Pericardium fibroblast (primary cell): ENCODE measurements around a stretch of chr13.

DNA sequence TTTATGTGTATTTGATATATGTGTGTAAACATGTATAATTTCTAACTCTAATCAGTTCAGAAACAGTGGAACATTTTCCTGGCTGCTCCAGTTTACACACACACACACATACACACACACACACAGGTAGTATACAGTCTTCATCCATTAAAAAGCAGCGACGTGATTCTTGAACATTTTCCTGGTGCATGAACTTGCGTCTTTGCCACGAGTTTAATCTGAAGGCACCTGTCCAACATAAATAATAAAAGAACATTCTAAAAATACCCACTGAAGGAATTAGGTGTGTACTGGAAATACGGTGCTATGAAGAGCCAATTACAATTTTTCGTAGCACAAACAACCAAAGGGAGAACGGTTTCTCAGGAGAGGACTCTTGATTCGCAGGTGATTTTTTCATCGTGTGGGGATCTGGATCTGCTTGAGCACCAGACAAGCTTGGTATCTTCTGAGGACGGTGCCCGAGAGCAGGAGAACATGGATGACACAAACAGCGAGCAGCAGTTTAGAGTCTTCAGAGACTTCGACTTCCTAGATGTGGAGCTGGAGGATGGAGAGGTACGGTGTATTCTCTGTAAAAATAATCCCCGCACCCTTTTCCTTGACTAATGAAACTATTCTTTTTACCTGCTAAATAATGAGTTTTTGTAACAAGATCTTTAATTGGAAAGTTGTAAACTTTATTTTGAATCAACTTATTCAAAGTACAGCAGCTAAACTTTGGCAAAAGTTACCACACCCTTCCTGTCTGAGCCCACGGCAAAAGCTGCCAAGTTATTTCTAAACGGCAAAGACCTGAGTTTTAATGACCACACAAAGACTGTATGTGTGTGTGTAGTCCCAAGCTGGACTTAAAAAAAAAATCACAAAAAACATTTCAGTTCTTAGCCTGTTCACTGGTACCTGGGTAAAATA is 61.1 kb downstream of the ZAR1L start:
- RAMPAGE, long total RNA = no peak

DNA sequence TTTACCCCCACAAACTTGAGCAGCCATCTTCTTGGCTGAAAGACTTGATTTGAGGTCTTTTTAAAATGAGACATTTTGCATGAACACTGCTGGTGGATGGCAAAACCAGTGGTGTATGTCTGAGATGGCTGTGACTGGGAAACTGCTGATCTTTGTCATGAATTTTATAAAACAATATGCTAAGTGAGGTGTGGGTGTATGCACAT is 52.6 kb downstream of the ZAR1L start:
- RAMPAGE, long total RNA = no peak

- RAMPAGE, long total RNA = no peak
Measured at GRCh38 chr13:32315665-32316565, 607 bp downstream of the BRCA2 start.

- RAMPAGE, long total RNA = no peak
Measured at GRCh38 chr13:32414416-32415016, 13.4 kb downstream of the N4BP2L1 start.

DNA sequence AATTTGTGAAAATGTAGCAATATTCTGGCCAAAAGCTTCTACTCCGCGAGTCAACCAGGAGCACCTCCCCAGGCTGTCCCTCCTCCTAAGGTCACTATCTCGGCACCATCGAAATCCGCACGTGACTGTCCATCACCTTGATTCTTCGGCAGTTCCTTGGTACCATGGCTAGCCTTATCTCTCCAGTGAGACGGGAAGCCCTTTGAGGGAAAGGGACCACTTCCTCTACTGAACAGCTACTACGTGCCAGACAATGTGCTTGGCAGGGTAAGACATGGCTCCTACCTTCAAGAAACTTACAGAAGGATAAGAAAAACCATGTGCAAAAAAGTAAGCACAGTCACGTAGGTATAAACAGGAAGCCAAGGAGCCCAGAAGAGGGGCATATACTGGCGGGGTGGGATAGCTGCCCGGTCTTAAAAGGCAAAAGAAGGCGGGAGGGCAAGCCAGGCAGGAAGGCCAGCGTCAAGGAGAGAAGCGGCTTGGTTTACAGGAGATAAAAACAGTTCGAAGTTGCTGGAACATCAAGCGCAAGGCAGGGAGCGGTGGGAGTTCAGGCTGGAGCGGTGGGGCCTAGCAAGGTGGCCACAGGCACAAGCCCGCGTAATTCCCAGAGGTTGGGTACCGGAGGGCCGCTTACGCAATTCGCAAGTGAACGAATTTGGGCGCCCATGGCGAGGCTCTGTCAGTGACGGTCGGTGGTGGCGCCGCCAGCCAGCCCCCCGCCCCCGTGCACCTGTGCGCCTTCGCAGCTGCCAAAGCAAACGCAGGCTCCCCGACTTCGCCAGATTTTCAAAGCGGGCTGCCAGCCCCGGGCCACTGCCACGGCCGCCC is 1.2 kb downstream of the N4BP2L1 start:
- RAMPAGE, long total RNA = no peak

- RAMPAGE, long total RNA = no peak
Measured at GRCh38 chr13:32526033-32527172, 12.2 kb downstream of the N4BP2L2 start.

GRCh38 chr13:32530476-32531182 is 8.0 kb downstream of the N4BP2L2 start:
- RAMPAGE, long total RNA = no peak

DNA sequence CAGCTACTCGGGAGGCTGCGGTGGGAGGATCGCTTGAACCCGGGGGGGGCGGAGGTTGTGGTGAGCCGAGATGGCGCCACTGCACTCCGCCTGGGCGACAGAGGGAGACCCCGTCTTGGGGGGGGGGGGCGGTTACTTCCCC is 770 bp downstream of the N4BP2L2 start:
- RAMPAGE, long total RNA = no peak

DNA sequence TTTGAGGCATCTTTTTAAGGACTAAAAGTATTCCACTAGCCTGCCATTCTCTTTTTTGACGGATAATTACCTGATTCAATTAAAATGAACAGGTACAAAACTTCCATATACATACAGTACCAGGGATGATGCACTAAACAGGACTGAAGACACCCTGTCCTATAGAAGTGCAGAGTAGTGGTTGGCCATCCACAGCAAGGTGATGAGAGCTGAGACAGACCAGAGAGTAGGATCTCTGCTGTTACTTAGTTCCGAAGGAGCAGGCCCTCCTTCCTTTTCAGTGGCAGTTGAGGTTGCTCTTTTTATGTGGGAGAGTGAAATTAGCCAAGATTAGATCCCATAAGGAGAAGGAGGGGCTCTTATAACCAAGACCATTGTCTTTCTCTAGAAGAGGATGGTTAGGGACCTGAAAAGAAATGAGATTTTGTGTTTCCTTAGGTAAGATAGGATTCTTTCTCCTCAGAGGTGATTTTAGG is 4.0 kb downstream of the PDS5B start:
- RAMPAGE, long total RNA = no peak

DNA sequence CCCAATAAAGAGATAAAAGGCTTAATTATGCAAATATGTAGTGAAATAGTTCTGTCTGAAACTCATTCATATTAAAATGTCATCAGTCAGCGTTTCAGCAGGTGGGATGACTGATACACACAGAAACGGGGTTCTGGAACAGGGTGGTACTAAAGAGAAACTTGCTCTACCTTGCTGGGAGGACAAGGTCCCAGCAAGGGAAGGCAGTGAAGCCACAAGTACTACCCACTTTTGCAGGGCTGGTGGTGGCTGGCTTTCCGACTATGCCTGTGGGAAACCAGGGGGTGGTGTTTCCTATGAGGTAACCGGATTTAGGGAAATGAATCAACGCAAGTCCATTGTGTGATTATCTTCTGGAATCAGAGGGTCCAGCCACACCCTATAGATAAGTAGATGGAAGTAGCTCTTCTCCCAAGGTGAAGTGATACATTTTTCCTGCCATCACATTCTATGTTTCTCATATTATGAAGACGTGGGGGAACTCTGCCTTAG is 76.3 kb downstream of the KL start:
- RAMPAGE, long total RNA = no peak

DNA sequence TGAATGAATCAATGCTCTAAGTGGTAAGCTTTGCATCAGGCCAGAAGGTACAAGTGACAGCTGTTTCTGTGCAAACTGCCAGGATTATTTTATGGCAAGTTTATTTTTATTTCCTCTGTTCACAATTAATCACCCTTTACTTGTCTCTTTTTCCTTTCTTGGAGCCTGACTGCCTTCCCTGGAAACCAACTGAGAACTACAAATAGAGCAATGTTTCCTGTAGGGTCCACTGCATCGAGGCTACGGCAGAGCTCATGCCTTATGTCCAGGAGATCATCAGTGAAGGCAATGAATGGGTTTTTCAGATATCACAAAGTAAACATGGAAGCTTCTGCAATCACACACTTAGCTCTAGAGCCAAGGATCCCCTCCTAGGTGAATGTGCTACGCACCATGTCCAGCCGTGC is 110.8 kb downstream of the KL start:
- RAMPAGE, long total RNA = no peak

GRCh38 chr13:33233316-33234069 is 52.1 kb downstream of the STARD13 start:
- RAMPAGE, long total RNA = no peak

- RAMPAGE, long total RNA = no peak
Measured at GRCh38 chr13:33251133-33251657, 34.4 kb downstream of the STARD13 start.

DNA sequence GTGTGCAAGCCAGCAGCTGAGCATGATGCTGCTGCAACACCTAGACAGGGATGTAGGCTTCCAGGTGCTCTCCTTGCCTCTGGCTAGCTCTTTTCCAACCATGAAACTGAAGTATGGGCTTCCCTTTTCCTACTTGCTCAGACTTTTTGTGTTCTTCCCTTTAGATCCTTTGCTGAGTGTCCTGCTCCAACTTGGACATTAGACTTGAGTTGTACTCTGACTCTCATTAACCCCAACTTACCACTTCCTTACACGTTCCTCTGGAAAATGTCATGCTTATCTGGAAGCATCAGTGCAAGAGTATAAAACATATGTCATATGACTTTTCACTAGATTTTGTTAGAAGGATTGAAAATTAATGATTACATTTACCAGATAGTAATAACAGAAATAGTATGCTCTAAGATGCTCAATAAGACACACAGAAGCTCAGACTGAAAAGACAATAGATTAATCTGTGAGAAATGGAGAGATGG is 161.8 kb upstream of the STARD13 start:
- RAMPAGE, long total RNA = no peak

GRCh38 chr13:33679168-33679695 is 138.7 kb upstream of the RFC3 start:
- RAMPAGE, long total RNA = no peak

GRCh38 chr13:33723248-33724181 is 94.4 kb upstream of the RFC3 start:
- RAMPAGE, long total RNA = no peak

- RAMPAGE, long total RNA = no peak
Measured at GRCh38 chr13:34335612-34336123, 517.7 kb downstream of the RFC3 start.

GRCh38 chr13:35927748-35927947 is 203.5 kb downstream of the DCLK1 start:
- RAMPAGE, long total RNA = no peak

- RAMPAGE, long total RNA = no peak
Measured at GRCh38 chr13:36069666-36070098, 61.5 kb downstream of the DCLK1 start.

DNA sequence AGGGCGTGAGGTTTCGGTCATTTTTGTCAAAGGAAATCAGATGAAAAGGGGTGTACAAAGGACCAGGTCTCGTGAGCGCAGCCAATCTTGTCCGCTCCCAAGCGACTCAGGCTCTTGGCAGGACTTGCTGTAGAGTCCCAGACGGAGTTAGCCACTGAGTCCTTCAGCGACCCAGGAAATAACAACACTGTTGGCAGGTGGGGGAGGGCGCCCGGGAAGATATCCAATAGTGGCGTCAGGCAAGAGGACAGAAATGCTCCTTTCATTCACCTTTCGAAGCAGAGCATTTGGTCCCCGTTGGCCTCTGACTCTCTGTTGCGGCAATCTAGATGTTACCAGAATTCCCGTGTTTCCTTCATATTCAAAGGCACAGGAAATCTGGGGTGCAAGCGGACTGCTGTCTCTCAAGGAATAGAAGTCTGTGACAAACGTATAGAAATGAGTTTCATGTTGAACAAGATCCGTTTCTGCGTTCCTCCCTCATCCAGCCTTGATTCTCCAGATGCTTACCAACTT is 1.7 kb upstream of the CCNA1 start:
- RAMPAGE, long total RNA = no peak